Duodenum (tissue), 1 donor: ENCODE measurements around a stretch of chr2.

DNA sequence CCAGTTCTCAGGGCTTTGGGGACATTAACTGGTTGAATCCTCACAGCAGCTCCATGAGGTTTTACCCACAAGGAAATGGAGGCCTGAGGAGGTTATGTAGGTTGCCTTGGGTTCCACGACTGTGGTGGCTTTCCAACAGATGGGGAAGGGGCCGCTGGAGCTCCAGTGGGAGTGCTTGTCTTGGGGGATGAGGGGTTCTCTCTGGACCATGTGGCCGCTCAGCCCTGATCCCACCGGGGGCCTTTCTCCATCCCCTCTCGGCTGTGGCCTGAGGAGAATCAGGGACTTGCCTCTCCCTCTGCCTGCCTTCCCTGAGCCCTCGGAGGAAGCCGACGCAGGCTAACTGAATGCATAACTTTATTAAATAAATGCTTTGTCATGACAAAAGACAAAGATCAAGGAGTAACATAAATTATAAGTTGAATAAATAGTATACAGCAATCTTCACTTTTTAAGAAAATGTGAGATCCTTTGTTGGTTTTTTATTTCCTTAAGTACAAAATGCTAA lies 23.5 kb downstream of the IGFBP5 start:
- PRO-cap, result no peak

DNA sequence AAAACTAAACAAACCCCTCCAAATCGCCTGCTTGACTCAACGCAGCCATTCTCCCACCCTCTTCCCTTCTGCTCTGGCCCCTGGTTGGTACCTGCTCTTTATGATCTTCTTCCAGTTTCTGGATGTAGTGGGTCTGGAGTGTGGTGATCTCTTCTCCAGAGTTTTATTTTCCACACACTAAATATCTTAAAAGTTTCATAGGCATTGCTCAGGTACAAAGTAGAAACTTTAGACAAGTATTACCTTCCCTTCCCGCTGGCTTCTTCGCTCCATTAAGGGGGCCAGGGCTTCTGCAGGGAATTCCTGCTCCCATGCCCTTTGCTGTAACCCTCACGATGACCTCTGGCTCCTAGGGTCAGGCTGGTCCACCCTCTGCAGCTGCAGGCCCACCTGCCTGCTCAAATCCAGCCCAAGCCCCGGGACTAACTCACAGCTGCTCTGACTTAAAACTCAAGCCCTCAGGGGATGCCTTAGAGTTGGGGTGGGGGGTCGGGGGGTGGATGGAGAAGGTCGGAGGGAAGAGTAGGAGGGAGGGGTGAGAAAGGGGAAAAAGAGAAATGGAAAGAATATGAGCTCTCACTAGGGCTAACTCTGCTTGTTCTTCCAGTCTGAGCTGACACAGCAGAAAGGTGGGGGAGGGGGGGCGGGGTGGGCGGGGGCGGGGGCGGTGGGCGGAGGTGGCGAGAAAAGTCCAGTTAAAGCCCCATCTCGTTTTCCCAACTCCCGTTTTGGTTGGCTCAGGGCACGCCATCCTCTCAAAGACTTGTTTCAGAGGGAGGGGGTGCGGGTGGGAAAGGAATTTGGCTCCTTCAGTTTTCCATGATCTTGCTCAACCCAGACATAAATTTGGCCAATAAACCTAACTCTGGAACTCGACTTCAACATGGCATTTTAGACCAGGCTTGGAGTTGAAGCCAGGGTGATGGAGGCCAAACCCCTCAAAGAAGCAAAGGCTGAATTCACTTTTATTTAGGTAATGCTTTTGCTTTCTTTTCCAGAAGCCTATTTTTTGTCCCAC lies 4.8 kb downstream of the IGFBP5 start:
- PRO-cap, result no peak

DNA sequence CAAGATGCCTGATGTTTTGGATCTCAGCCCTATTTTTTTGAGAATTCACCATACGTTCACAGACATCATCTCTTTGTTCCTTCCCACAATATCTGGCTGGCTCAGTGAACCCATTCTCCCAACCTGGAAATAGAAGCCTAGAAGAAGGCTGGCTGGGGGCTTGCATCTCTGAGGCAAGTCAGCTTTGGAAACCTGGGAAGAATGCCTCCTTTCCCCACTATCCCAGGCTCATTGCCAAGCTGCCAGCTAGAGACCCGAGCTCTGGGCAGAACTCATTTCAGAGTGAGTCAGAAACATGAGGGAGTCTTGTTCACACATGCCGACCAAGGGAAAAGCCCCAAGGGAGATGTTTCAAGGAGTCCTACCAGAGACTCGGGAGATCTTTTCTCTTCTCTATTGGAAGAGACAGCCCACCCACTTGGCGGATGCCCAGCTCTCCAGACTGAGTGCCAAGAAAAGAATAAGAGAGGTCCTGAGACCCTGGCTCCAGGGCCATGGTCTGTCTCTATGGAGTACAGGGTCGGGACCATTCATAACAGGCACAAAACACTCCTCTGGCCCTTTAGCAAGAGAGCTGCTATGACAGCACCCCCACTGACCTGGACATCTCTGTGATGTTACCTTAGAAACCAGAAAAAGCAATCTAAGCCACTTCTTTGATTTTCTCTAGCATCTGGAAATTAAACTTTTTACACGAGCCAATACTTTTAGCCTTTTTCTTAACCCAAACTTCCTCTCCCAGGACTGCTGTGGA lies 18.3 kb upstream of the IGFBP5 start:
- PRO-cap, result no peak

DNA sequence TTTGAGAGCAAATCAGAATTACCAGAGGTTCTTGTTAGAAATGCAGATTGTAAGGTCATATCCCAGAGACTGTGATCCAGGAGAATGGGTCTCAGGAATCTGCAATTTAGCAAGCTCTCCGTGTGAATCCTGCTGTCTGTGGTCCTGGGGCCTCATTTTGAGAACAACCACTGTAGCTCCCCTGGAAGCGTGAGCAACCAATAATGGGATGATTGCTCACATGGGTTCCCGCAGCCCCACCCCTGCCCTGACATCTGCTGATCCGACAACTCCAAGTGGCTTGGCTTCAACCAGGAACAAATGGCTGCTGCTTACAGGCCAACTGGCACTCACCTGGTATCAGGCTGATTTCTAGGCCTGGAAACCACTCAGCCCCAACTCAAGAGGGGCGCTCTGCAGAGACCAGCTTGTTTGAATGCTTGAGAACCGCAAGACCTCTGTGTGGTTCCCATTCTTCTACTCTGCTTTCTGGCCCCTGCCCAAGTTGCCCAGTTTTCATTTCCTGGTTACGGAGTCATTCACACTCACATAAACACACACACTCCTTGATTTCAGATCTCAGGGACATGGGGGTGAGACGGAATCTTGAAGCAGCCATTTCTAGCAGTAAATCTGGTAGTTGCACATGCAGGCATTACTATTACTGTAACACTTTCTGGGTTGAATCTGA lies 52.1 kb downstream of the TNP1 start:
- PRO-cap, result no peak

GRCh38 chr2:216880570-216881243 lies 20.8 kb upstream of the TNP1 start:
- PRO-cap, result no peak

DNA sequence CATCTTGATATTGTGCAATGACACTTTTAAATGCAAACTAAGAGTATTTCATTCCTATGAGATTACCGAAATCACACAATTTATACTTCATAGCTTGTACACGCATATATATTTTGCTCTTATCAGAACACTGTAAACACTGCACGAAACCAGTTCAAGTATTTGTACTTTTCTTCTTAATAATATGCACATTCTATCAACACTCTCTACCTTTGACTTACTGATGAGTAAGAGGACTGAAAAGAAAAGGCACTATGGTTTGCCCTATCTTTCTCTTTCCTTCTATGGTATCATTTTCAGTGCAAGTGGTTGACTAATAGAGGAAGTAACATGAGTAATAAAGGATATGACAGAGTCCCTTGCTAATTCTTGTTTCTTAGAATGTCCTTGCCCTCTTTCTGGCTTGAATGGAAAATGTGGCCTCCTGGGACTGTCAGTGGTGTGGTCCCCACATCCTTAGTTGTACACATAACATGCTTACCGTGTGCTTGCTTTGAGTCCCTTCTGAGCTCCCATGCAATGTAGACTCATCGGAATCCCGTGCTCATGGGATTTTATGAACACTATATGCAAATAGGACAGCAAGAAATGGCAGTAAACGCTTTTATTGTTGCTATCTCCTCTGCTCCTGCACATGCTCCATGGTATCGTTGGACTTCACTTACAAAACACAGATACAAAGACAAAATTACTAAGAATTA lies 363.5 kb upstream of the TNP1 start:
- PRO-cap, result no peak

DNA sequence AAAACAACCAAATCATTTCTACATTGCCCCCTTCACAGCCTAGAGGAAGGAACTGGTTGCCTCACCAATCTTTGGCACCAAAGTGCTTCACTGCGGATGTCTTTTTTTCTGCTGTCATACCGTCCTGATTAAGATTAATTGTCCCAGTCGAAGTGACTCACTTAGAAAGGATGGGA lies 500.9 kb upstream of the TNP1 start:
- PRO-cap, result no peak

DNA sequence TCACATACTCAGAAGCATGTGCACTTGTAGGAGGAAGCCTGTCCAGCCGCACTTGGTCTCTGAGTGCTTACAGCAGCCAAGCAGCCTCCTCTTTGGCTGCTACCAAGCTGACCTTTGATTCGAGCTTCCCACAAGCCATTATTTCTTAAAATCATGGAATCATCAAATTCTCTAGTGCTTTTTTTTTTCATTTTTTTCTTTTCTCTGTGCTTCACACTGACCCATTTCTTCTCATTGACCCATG lies 550.1 kb upstream of the TNP1 start:
- PRO-cap, result no peak

GRCh38 chr2:217437169-217437893 lies 565.5 kb downstream of the TNS1 start:
- PRO-cap, result no peak

- PRO-cap, result no peak
These were observed 304.1 kb downstream of the TNS1 start for GRCh38 chr2:217698484-217699280.

GRCh38 chr2:217801035-217801672 lies 201.6 kb downstream of the TNS1 start:
- PRO-cap, result no peak

DNA sequence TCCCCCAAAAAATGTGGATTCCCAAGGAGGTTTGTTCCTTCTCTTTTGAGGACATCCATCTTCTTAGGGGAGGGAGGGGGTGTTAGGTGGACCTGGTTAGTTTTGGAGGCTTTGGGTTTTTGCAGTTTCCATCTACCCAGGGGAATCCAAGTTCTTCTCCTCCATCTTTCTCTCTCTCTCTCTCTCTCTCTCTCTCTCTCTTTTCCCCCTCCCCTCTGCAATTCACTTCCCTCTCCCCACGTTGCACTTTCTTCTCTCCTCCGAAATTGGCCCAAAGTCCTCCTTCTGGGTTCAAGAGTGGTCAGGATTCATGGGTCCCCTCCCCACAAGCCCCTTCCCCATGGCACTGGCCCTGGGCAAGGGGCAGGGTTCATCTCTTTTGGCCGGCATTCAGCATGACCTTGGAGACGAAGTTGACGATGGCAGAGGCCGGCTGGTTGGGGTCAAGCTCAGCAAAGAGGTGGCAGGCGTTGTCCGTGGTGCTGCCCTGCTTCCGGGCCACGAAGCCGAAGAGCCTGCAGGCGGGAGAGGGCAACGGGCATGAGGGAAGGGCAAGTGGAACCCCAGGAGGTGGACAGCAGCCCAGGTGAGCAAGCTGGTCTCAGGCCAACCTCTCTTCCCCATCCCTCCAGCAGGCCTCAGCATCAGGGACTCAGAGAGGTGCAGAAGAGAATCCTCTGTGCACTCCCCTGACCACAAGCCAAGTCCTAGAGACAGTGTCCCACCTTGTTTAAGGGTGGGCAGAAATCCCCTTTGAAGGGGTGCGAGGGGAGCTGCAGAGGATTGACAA lies 198.5 kb downstream of the TNS1 start:
- PRO-cap, result no peak

DNA sequence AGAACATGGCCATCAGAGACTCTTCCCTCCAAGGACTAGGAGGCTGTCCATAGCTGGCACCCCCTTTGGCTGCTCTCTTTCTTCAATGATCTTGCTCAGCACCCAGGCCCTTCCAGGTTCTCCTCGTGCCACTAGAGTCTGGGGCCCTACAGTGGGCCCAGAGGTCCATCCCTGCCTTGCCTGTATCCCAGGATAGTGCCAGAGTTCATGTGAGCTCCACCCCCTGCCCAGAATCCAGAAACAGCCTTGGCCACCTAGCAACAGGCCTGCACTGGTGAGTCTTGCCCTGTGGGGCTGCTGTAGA lies 180.7 kb downstream of the TNS1 start:
- PRO-cap, result no peak

DNA sequence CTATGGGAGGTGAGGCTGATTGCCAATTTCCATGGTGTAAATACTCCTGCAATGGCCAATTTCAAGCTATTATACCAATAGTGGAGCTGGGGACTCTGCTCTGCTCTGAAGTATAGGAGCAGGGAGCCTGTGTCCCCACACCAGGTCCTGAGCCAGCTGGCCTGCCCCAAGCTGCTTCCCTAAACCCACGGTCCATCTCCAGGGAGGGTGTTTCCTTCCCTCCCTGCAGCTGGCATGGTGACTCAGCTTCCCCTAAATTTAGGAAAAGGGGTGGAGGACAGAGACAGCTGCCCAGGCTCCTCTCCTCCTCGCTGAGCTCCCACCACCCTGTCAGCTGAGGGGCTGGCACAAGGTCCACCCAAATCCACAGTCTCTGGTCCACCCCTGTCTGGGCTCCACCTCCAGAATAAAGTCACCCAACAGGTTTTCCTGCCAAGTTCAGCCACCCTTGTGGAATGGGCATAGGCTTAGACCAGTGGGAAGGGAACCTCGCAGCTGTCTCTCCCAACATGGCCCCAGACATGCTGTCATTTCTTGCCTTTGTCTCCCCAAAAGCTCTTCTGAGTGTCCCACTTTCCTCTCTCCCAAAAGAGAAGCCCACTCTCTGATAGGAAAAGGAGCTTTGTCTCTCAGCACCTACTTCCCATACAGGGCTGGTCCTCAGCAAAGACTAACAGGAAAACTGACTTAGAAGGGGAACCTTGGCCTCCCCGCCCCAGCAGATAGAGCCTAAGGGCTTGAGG lies 156.4 kb downstream of the TNS1 start:
- PRO-cap, result no peak

DNA sequence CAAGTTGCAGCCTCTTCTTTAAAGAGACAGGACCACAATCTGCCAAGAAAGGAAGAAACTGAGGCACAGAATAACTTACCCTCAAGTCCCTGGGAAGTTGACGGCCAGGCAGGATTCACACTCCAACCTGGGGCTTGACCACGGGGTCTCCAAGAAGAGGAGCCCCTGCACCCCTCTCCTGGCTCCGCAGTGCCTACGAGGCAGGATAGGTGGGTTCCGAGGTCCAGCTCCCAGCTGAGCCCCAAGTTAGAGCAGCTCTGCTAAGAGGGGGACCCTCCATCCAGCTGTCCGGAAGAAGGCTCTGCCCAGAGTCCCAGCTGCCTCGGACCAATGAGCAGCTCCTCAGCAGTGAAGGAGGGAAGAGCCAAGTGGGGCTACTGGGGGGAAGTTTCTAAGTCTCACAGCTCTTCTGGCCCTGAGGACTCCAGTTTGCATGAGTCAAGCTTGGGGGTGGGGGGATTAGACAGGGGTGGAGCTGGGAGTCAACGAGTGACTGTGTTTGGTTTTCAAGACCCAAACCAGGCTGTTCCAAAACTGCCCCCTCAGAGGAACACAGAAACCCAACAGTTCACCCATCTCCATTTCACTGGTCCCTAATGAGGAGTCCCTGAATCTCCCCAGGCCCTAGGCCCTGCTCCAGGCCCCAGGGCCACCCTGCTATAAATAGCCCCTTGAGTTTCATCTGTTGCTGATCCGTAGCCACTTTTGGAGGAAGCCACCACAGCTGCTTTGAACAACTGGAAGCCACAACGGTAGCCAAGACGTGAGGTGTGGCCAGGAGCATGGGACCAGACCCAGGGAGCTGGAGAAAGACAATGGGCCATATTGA lies 101.0 kb downstream of the TNS1 start:
- PRO-cap, result no peak

- PRO-cap, result no peak
These were observed 92.7 kb downstream of the TNS1 start for GRCh38 chr2:217909944-217910637.

- PRO-cap, result no peak
These were observed 89.4 kb downstream of the TNS1 start for GRCh38 chr2:217913202-217914018.

DNA sequence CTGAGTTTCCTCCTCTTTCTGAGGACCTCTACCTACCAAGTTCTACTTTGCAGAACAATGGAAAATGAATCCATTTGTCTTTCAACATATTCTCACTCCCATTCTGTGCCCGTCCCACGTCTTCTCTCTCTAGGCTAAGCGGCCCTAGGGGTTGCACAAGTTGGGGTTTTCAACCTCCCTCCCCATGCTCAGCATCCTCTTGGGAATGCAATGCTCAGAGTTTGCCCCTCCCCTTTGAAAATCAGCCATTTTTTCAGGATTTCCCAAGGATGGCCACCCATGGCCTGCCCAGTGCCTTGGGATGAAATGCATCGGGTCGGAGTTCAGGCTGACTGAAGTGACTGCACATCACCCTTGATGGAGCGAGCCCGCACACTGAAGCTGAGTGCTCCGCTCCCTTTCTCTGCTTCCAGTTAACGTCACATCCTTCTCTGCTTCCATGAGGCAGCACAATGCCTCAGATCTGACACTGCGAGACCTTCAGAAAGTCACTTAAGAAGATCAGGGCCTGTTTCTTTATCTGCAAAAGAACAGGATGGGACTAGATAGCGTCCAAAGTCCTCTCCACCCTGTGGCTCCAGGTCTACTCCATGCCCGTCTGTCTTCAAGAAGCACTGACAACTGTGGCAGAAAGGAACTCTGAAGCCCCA lies 87.8 kb downstream of the TNS1 start:
- PRO-cap, result no peak

DNA sequence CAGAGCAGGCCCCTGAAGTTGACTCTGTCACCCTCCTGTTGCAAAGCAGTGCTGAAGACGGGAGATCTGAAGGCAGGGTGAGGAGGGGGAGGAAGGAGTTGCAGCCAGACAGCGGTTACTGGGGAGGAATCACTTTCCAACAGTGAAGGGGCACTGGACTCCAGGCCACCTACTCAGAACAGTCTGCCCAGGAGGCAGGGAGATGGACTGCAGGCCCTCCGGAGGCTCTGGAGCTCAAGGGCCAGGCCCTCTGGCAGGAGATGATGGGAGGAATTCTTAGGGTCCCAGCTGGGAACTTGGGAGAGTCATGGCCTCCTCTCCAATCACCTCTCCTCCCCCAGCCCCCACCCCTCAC lies 67.7 kb downstream of the TNS1 start:
- PRO-cap, result no peak

- PRO-cap, result no peak
These were observed 63.1 kb downstream of the TNS1 start for GRCh38 chr2:217939449-217940261.